Thoracic aorta (tissue), 1 donor: ENCODE measurements around a stretch of chr5.

GRCh38 chr5:141560028-141561530 is 58.2 kb downstream of the DIAPH1 start:
- RAMPAGE, long total RNA: no peak

- RAMPAGE, long total RNA: no peak
Measured at GRCh38 chr5:141640334-141641046, 3.7 kb downstream of the RELL2 start.

GRCh38 chr5:141641047-141641510 is 4.3 kb downstream of the RELL2 start:
- RAMPAGE, long total RNA: no peak

- RAMPAGE, long total RNA: no peak
Measured at GRCh38 chr5:141693165-141693916, 11.3 kb upstream of the ARAP3 start.

- RAMPAGE, long total RNA: no peak
Measured at GRCh38 chr5:141850179-141850949, 27.8 kb downstream of the PCDH1 start.

DNA sequence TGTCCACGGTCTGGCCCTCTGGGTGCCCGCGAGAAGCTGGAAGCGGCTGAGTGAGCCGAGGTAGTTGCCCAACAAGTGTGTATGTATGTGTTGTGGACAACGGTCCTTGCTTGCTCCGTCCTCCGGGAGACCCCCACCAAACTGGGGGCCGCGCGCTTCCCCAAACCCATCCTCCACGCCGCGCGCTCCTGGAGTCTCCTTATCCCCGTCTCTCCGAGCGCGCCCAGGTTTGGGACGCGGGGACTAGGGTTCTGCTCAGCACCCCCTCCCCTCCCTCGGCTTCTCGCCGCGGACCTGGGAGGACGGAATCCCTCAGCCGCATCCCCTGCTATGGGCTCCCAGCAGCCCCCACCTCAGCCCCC is 493 bp downstream of the PCDH1 start:
- RAMPAGE, long total RNA: no peak

DNA sequence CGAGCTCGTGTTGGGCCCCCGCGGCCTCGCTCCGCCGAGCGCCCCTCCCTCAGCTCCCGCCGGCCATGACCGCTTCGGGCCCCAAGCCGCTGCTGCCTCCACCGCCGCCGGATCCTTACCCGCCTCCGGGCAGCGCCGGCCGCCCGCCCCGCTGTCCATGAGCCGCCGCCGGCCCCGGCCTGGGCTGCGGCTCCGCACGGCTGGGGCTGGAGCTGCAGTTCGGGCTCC is 192 bp downstream of the PCDH1 start:
- RAMPAGE, long total RNA: no peak

GRCh38 chr5:141940674-141941273 is 17.1 kb downstream of the DELE1 start:
- RAMPAGE, long total RNA: no peak

GRCh38 chr5:141966395-141967086 is 2.4 kb upstream of the RNF14 start:
- RAMPAGE, long total RNA: no peak

DNA sequence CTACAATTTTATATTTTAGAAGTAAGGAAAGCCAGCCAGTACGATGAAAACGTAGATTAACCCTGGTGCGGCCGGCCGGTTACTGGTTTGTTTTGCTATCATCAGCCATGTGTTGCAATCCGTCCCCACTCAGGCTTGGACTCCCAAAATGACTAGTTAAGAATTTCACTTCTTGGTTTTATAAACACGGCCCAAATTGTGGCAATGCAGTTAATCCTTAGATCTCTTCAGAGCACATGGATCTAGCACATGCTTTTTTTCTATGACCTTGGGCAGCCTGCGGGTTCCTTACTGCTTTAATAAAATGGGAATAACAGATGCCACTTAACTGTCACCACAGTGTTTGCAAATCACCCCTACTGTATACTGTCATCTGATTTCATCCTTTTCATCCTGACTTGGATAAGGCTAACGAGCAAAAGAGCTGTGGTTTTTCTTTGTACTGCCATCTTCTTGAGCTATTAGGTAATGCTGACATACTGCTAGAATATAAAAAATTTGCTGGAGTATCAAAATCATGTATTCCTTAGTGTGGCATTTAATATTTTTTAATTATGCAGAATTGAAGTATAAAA is 1.5 kb downstream of the NDFIP1 start:
- RAMPAGE, long total RNA: no peak

DNA sequence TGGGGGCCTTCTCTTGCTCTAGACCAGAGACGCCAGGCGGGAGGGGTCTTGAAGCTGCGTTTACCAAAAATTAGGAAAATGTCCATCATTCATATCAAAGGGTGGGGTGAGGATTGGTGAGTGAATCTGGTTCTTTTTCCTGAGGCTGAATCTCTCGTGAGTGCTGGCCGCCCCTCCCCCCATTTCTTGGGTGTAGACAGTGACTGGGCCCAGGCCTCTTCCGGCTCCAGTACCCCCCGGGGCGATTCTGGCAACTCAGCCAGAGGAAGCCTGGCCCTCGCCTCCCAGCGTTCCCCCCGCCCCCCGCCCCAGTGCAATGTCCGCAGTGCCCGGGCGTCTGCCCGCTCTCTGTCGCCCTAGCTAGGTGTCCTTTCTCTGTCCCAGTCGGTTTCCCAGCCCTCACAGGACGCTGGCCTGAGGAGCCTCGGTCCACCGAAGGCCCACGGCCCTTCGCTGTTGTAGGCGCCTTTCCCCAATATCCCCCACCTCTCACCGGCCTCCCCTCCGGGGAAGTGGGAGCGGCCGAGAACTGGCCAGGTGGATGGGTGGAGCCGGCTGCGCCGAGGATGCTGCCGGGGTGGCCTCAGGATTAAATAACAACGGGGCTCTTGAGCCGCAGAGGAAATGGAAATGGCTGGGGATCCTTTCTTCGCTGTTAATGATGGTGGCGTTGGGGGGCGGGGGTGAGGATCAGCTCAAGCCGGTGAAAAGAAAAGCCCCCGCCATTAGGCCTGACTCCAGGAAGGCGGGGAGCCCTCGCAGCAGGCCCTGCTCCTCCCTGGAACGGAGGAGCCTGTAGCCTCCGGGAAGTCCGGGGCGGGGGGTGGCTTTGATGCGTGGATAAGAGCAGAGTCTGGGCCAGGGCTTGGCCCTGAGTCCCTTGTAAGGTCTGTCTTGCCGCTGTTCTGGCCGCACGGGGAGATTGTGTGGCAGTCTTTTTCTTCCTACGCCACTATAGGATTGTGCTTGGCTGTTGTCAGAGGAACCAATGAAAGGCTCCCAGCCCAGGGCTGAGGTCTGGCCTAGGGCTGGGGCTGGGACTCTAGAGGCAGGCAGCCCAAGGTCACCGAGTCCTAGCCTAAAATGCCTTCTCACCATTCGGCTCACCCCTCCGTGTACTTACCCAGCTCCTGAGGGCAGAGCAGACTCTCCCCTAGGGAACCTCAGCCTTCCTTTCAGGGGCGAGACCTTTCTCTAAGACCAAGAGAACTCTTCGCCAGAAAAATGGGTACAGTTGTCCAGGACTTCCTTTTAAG is 1.2 kb upstream of the SPRY4 start:
- RAMPAGE, long total RNA: no peak

DNA sequence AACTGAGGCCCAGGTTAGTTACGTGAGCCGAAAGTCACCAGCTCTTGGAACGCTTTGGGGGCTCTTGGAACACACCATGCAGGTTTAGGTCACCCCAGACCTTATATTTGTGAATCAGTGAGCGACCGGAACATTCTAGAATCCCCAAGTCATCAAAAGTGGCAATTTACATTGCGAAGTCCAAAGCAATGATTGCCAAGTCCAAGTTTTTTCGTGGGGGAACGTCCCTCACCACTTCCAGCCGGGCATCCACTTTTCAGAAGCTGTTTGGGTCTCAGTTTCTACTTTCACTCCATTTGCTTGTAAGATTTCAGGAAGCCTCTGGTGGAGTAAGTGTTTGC is 32.7 kb upstream of the SPRY4 start:
- RAMPAGE, long total RNA: no peak

DNA sequence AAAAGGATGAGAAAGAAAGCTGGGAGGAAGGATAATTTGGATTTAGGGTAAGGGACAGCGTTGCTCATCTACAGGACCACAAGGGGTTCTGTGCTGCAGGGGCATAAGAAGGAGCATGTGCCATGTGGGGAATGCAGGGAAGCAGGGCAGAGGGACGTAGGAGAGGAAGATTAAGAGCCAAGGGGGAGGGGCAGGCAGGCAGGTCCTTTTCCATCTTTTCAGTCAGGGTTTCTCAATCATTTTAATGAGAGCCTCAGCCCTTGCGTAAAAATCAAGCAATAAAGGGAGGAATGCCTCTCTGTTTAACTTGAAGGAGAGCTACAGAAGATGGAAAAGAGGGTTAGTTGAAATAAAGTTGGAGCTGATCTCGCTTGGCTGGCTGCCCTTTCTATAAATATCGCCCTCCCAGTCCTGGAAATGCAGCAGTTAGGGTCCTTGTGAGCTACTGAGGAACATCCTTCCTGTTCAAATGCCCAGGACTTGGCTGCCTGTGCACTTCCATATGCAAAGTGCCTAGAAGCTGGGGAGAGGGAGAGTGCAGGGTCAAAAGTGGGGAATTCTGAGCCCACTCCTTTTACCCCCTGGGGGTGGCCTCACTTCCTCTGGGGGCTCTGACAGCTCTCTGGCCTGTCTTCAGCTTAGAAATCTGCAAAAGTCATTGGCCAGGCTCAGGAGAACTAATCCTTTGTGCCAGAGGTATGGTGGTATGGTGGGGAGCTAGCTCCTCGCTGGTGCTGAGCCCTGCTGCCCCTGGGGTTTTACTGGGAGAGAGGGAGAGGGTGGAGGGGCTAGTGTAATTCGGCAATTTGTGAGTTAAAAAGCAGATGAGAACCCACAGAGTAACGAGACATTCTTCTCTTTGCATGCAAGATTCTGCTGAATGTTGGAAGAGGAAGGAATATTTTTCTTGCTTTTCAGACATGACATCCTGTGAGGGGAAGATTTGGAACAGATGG is 65.2 kb upstream of the SPRY4 start:
- RAMPAGE, long total RNA: no peak

DNA sequence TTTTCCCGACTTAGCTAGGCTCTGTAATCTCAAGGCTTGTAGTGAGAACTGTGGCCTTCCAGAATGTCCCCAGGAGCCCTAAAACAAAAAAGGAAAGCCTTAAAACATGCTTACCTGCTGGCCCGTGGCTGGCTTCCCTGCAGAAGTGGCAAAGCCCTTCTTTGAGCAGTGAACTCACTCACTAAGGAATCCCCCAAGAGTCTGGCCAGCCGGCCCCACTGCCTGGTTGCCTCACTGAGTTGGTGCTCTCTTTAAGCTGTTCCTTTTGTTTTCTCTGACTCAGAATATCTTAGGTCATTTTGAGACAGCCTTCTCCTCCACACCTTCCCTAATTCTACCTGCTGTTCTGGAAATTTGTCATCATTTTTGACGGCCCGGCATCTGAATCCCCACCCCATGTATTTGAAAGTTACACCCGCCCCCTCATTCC is 41.9 kb downstream of the FGF1 start:
- RAMPAGE, long total RNA: start-site peak on the minus strand centred at position 214 of the sequence, 56 bp wide, 37 reads

DNA sequence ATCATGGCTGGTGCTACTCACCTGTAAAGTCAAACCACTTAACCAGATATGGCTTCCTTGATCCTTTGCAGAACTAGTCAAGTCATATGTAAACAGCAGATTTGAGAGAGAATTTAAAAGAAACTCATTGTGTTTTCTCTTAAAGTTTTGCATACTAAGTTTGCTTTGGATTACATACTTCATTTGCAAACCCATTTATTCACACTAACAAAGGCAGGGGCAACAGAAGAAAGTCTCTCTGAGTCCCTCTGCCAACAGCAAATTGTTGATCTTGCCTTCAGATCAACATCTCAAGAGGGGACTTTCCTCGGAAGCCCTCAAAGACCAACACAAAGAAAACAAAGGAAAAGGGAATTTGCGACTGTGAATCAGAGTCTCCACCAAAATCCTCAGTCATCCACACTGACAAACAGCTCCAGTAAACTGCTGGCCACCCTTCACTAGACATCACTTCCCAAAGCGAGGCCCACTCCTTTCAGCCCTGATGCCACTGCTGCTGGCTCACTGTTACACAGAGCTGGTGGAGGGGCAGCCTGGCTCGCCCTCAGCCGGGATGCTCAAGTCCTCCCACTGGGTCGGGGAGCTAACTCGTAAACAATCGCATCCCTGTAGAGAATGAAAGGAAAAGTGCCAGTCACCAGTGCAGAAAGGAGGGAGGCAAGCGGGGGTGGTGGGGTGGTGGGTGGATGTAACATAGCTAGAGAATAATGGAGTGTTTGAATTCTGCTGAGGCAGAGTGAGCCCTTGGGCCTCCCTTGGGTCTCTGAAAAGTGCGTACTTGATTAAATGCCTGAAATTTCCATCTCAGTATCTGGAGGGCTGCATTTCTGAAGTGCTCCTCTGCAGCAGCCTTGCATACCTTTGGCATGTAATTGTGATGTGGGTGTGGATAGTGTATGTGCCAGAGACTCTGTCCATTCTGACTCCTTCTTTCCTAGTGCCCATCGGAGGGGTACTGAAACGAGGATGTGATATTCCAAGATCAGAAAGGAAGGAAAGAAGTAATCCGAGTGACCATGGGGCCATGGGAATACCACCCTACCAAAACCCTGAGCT is 1.3 kb downstream of the FGF1 start:
- RAMPAGE, long total RNA: no peak

DNA sequence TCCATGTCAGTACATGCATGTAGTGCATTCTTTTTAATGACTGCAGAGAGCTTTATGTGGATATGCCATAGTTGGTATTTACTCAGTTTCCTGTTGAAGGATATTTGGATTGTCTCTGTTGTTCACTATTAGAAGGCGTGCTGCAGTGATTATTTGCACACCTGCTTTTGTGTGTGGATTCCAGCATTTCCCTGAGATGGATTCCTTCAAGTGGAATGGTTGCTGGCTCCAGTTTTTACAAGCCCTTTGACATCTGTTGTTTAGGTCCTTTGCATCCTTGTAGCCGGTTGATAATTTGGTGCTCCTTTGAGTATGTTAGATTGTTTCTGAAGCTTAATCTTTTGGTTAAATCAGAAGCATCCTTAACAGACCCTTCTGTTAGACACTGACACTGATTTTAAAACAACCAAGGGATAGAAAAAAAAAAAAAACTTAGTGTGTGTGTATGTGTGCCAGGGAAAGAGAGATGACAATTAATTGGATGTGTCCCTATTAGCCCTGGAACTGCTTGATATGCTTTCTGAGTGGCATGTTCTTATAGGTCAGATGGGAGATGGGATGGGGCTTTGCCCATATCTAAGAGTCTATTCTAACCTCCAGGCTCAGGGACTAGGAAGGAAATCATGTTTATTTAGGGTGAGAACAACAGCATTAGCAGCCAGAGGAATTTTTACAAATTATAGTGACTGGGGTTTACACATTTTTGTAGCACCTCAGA is 8.5 kb downstream of the ARHGAP26 start:
- RAMPAGE, long total RNA: no peak

GRCh38 chr5:142798105-142799106 is 28.2 kb downstream of the ARHGAP26 start:
- RAMPAGE, long total RNA: no peak

DNA sequence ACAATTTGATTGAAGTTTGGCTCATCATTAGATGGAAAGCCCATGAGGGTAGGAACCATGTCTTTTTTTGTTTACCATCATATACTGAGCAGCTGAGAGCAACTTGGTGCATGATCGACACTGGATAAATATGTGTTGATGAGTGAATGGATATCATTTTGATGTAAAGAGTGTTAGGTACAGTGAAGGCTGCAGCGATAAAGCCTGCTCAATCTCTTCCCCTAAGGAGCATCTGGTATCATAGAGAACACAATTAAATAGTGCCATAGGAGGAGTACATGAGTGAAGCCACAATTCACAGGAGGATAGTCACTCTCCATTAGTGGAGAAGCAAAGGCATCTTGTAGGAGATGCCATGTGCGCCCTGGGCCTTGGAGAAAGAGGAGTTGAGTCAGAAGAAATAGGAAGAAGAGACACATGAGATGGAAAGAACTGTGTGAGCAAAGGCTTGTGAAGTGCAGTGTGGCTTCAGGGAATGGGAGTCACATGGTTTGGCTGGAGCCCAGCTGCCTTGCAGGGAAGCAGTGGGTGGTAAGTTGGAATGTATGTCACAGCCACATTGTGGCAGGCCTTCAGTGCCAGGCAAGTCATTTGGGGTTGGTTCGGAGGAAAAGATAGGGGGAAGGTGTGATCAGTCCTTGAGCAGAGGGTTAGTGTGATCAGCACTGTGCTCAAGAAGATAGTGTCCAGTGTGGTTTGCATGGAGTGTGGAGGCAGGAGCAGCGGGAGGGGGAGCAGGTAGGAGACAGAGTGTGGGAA is 46.2 kb downstream of the ARHGAP26 start:
- RAMPAGE, long total RNA: no peak

DNA sequence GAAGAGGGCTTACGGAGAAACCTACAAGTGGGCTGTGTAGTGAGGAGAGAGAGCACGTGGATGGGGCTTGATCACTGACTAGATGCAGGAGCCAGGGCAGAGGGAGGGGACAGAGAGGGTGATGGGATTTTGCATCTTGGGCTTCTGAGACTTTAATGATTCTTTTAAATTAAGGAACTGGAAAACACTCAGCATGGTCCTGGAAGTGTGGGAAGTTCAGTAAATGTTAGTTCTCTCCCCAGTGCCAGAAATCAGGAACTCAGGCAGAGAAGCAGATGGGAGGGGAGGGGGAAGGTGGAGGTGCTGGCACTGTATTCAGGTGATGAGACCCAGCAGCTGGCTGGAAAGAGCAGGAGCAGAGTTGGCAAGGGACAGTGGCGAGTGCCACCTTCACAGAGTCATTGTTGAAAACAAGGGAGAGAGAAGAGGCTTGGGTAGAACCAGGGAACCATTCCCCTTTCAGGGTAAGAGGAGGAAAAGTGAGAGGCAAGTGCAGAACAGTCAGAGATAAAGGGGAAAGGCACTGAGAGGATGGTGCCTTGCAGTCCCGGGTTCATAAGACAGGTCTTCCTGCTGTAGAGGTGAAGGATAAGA is 46.9 kb downstream of the ARHGAP26 start:
- RAMPAGE, long total RNA: no peak

- RAMPAGE, long total RNA: no peak
Measured at GRCh38 chr5:142884812-142885514, 114.8 kb downstream of the ARHGAP26 start.